A673 (cell line): ENCODE results near the gene ARHGEF37.

DNA sequence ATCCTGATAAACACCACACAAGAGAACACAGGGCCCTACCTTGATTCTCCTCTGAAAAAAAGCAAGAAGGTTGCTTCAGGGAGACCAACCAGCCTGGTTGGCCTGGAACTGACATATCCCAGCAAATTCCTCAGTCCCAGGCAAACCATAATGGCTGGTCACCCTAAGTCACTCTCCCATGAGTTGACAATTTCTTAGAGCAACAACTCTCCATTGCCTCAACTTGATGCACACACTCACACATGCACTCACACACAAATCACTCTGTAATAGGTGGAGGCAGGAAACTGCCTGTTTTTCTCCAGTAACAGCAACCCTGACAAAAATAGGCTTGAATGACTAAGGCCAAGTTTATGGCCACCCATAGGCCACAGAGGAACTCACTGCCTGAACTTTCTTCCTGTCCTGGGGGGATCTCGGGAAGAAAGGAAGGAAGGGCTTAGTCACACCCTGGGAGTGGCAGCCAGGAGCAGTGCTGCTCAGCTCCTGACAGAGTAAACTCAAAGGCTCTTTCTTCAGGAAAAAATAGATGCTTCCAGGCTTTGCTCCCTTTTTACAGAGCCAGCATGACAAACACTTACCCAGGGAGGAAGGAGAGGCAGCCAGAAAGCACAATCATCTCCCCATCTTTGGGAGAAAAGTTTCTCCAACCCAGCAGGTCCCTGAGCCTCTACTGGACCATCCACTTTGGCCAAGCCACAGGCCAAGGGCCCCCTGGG lies 459 bp downstream of the SH3TC2 start:
- PRO-cap = bidirectional peak, plus-strand start at position 442 of the sequence, minus-strand start at position 382 of the sequence

DNA sequence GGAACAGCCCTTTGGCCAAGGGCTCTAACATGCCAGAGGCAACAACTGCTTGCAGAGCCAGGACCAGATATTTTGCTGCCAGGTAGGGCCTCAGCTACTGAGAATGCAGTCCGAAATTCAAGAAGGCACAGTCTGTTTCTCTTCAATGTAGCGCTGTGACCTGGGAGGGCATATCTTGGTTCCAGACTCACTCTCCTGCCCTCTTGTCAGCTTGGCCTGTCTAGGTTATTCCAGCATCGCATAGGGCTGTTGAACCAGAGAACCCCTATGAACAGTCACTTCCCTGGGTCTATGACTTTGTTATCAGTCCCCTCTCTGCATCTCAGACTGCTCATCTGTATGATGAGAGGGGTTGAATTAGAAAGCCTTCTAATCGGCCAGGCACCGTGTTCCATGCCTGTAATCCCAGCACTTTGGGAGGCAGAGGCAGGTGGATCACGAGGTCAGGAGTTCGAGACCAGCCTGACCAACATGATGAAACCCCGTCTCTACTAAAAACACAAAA lies 1.5 kb downstream of the ABLIM3 start:
- PRO-cap = no peak

- PRO-cap = no peak
Measured at GRCh38 chr5:149149935-149150325, 8.6 kb downstream of the ABLIM3 start.

GRCh38 chr5:149150341-149150680 lies 9.0 kb downstream of the ABLIM3 start:
- PRO-cap = no peak

- PRO-cap = no peak
Measured at GRCh38 chr5:149298718-149299320, 27.2 kb downstream of the AFAP1L1 start.

GRCh38 chr5:149358346-149358792 lies 523 bp downstream of the PCYOX1L start:
- PRO-cap = no peak

DNA sequence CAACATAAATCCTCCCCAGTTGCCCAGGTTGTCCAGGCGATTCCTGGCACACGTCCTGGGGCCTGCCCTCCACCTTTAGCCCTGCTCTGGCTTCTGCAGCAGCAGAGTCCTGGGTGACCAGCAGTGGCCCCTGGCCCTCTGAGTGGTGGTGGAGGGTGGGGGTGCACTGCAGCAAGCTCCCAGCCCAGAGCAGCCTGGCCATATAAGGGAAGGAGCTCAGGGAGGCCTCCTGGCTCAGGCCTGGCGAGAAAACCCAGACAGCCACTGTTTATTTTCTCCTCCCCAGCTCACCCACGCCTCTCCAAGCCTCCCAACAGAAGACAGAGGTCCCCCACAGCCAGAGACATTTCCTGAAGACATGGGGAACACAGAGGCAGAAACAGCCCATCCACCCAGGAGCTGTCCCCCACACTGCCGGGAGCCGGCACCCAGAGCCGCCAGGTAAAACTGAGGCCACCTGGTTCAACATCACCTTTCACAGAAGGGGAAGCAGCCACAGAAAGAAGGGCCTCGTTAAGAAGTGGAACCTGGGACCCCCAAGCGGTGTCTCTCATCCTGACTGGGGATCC lies 44.8 kb upstream of the IL17B start:
- PRO-cap = no peak

DNA sequence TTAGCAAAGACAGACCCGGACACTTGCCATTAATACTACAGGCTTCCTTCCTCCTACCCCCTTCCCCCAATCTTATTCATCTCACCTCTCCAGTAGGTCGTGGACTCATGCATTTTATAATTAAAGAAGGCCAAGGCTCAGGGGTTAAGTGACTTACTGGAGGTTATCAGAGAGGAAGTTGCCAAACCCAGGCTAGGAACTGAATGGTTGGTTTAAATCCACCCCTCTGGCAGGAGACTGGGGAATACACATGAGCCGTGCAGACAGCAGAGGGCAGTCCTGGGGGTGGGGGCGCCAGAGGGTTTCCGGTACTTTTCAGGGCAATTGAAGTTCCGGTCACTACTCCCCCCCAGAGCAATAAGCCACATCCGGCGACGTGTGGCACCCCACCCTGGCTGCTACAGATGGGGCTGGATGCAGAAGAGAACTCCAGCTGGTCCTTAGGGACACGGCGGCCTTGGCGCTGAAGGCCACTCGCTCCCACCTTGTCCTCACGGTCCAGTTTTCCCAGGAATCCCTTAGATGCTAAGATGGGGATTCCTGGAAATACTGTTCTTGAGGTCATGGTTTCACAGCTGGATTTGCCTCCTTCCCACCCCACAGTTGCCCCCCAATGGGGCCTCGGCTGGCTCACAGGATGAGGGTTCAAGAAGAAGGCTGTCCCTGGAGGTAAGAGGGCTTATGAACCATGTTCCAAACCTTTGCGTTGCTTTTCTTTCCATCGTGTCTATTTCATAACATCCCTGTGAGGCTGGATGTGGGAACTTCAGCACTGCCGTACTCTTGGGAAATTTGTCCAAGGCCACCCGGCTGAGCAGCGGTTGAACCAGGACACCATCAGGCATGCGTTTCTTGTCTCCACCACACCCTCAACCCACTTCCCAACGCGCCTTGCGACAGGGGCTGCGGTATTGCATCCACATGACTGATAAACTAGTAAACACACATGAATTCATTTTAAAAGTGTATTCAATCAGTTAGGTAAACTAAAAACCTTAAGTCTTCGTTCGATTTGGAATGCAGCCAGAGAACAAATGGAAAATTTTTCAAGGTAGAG lies 51.4 kb upstream of the IL17B start:
- PRO-cap = no peak

DNA sequence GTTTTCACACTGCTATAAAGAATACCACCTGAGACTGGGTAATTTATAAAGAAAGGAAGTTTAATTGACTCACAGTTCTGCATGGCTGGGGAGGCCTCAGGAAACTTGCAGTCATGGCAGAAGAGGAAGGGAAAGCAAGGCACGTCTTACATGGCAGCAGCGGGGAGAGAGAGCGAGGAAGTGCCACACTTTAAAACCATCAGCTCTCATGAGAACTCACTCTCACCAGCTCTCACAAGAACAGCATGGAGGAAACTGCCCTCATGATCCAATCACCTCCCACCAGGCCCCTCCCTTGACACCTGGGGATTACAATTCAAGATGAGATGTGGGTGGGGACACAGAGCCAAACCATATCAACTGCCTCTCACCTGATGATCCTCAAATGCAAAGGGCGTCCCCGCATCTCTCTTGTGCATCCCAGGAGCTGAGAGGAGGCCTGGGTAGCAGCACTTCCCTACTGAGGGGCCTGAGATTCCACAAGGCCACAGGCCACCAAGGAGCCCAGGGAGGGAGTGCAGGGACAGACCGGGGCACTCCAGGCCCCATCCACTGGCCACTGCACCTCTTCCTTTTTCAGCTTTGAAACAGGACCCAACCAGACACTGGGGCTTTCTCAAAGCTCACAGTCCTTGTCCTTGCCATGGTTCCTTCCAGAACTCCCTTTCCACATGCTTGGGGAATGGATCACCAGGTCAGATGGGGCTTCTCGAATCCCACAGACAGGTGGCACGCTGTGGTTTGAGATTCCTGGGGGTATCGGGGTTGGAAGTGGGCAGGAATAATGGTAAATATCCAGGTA lies 54.5 kb upstream of the IL17B start:
- PRO-cap = no peak

- PRO-cap = no peak
Measured at GRCh38 chr5:149451801-149452915, 73.1 kb upstream of the IL17B start.

DNA sequence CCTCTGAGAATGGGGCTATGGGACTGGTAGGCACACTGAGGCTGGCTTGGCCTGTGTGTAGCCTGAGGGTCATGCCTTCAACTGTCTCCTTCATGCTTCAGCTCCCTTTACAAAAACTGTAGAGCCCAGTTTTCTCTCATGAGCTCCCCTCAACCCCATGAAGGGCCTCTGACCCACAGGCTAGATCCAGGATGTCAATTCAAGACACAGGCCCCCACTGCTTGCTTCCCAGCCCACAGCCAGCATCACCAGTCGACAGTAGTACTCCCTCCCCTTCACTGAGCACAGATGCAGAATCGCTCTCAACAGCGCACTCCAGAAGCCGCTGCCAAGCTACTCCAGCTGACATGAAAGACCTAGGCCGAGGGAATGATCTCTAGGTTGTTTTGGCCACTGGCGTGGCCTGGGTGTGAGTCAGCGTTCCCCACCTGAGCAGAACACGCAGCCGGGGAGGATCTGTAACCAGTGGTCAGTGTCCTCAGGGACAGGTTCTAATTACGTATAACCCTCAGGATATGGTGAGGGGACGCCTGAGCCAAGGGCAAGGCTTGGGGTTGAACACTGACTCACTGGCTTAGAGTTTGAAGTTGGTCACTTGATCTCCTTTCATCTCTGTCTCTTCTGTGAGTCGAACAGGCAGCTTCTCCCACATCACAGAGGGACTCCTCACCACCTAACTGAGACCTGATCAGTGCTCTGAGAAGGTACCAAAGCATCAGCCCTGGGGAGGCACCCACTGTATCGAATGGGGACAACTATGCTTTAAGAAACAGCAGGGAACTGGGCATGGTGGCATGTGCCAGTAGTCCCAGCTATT lies 76.8 kb upstream of the IL17B start:
- PRO-cap = no peak

DNA sequence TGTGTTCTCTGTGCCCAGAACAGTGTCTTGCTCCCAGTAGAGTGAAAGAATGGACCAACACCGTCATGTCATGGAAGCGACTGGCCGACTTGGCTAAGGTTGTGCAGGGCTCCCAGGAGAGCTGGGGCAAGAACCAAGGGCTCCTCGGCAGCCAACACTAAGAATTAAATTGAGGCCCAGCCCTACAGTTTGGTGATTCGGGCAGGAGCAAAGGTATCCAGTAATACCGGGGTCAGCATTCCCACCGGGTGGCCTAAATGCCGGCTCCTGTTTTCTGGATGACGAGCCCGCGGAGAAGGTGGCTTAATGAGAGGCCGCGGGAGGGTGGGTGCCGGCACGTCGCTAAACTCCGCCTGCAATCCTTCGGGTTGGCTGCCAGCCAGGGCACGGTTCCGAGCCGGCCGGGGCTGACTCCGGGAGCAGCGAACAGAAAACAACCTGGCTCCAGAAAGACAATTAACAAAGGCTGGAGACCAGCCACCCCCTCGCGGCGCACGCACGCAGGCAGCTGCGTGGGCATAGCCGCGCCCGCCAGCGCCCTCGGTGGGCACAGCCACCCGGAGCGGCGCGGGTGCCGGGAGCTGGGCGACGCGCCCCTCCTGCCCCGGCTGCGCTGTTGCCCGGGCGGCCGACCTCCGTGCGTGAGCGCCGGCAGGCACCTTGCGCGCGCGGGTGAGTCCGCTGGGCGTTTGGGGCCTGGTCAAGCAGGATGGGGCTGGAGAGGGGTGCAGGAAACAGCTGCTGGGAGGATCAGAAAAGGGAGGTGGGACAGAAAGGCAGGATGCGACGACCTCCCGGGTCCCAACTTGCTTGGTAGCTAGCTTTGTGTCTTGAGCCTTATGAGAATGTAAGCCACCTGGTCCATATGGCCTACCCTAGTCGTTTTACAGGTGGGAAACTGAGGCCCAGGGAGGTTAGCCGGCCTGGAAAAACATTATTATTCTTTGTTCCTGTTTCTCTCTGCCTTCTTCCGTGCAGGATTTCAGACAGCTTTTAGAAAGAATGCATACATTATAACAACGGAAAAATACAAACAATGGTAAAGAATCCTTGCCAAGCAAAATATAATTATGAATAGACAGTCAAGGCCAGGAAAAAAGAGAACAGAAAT lies at the start of gene ARHGEF37:
ARHGEF37 (plus strand) TSS at position 546 of the 1,111 bp plus-strand sequence.
- PRO-cap = bidirectional peak, plus-strand start at position 392 of the sequence, minus-strand start at position 305 of the sequence; bidirectional peak, plus-strand start at position 550 of the sequence, minus-strand start at position 468 of the sequence

DNA sequence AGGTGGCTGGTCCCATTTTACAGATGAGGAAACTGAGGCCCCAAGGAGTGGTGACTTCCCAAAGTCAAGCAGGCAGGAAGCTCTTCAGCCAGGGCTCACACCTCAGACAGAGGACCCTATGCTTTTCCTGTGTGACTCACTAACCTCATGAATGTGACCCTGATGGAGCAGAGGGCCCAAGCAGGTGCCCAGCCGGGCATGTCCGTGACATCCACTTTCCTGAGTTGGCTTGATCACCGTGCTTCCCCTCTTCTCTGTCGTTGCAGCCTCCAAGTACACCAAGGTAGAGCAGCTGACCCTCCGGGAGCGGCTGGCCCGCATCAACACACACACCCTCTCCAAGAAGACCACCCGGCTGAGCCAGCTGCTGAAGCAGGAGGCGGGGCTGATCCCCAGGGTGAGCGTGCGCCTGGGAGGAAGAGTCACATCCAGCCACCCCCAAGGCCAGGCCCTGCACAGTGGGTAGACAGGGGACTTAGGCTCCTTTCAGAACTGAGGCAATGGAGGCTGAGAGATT lies 36.7 kb downstream of the ARHGEF37 start:
- PRO-cap = no peak

DNA sequence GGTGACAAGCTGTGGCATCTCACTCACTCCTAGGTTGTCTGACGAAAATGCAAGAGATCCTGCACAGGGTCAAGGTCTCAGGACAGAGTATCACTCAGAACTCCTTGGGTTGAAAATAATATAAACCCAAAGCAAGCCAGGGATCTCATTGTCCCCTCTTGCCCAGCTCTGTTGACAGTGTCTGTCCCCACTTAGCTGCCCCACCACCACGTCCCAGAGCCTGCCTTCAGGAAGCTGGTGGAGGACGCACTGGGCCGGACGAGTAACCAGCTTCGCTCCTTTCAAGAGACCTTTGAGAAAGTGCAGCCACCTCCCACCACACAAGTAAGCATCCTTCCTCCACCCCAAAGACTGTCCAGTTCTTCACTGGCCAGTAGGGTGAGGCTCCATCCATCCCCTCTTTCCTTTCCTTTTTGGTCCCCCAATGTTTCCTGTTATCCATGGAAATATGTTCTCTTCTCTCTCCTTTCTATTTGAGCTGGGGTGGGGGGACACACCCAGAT lies 42.6 kb downstream of the ARHGEF37 start:
- PRO-cap = no peak

DNA sequence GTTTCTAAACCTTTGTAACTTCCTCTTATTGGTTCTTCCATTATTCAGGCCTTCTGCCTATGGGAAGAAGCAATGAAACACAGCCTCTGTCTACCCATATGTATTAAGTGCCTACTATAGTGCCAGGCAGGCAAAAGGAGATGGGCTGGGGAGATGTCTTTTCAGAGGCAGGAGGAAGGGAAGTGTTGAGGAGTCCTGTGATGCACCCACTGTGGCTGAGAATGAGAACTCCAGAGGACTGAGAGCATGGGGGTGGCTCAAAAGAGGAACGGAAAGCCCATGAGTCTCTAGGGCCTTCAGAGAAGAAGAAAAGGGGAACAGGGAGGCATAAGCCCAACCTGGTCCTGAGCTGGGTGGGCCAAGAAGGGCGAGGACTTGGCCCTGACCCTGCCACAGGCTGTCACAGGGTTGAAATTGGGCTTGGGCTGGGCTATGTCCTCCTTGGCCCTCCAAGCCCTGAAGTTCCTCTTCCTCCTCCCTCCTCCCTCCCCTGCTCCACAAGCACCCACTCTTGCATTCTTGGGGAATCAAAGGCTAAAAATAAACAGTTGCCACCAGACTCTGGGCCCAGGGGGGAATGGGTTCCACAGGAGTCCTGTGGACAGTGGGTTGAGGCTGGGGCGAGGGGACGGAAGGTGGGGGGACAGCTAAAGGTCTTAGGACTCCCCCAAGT lies 49.3 kb upstream of the PPARGC1B start:
- PRO-cap = no peak

- PRO-cap = no peak
Measured at GRCh38 chr5:149681306-149681811, 48.8 kb upstream of the PPARGC1B start.

DNA sequence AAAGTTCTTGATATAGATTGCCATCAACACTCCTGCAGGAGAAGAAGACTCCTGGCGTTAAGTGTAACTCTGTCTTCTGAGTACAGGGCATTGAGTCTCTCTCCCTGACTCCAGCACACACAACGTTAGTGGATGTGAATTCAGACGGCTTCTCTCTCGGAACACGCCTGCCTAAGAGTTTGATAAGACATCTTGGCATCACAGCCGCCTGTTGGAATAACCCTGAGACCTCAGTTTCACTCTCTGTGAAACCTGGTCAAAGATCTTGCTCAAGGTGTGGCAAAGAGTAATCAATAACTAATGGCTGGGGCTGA lies 27.5 kb upstream of the PPARGC1B start:
- PRO-cap = no peak

DNA sequence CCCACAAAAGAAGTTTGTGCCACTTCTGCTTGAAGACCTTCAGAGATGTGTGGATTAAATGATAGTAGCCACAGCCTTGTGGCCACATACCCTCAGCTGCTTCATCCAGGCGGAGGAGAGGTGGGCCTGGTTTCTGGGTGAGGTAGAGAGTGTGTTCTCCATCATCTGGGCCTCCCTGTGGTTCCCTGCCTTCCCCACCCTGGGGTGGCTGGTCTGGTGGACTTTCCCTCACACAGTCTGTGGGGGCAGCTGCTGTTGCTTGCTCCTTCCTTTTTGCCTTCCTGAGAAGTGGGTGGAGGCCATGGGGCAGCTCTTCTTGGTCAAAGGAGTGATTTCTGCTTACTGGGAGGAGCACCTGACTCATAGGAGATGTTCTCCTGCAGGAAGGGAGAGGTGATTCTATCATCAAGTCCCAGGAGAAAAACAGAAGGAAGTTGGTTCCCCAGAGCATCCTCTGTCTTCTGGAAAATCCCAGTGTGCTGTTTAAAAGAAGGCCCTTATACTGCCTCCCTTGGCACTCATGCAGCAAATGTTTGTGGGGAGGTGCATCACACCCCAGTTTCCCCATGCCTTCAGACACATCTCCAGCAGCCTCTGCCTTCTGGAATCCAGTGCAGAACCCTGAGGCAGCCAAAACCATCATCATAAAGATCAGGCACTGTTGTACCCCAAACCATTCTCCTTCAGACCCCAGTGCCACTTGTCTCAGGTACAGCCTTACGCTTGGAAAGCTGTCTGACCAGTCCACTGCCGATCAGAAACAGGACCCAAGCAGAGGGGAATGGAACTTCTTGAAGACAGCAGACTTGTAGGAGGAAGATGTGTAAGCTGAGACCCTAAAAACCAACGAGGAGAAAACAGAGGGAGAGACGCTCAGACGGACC lies 63.1 kb downstream of the PPARGC1B start:
- PRO-cap = no peak

DNA sequence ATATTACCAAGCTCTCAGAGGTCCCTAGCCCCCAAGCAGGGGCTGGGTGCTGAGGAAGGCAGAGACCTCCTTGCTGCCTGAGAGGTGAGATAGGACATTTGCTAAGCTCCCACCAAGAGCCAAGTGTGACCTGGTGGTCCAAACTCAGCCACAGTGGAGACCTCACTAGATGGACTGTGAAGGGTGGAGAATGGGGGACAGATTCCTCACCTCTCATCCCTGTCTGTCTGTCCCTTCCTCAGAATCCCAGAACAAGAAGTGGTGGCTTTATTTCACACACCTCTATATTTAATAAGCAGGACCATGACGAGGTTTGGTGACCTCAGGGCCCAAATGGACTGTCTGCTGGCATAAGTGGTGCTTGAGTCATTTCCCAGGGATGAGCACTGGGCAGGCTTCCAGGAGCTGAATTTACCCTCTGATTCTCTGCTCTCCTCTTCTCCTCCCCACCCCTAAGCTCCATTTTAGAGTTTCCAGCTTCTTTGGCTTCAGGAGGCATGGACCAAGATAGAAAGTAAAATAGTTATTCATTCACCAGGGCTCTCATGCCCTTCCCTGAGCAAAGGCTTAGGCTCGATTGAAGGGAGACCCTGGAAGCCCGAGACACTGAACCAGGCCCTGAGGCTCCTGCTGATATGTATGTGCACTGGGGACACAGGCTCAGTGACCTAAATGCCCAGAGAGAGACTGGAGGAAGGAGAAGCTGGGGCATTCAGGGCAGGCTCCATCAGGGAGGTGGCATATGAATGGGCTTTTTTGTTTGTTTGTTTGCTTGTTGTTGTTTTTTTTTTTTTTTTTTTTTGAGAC lies 69.0 kb downstream of the PPARGC1B start:
- PRO-cap = no peak

- PRO-cap = no peak
Measured at GRCh38 chr5:149801865-149802722, 72.0 kb downstream of the PPARGC1B start.